ENCODE measurements around the gene DMRT1.

DNA sequence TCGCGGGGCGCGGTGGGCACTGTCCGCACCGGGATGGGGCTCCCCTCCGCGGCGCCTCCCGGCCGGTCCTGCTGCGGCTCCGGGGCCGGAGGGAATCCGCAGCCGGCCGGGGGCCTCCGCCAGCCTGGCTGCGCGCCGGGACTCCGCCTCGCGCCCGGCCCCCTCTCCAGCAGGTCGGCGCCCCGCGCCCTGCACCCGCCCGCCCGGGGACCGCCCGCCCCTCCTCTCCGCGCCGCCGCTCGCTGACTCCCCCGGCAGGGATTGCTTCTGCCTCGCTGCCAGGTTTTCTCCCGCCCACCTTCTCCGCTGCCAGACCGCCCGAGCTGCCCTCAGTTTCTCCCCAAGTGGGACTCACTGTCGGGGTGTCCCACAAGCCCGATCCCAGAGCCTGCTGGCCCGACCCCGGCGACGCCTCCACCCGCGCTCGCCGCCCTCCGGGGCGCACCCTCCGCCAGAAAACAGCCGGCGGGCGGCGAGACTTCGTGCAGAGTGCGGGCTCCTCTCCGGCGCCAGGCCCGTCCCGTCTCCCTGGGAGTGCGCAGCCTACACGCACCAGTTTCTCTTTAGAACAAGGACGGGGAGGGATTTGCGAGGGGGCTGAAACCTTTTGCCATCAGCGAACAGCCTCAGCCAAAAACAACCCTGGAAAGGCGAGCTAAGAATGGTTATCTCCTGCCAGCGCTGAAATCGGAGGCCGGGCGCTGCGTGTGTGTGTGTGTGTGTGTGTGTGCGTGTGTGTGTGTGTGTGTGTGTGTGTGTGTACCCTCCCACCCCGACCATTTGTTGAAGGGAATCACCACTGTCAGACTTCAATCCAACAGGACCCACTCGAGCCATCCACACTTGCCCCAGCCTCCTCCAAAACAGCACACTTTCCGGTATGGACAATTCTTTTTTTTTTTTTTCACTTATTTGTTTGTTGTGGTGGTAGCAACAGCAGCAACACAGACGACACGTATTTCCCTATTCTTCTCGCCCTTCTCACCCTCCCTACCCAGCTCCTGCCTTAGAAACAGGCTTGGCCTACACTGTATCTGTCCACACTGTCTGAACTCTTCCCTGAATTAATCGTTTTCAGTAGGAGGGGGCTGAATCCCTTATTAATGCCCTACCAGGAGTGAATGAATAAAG is 44.4 kb upstream of the WASHC1 start:
- RRBS, result 3% methylated on average over 15 of the region's 87 CpGs

DNA sequence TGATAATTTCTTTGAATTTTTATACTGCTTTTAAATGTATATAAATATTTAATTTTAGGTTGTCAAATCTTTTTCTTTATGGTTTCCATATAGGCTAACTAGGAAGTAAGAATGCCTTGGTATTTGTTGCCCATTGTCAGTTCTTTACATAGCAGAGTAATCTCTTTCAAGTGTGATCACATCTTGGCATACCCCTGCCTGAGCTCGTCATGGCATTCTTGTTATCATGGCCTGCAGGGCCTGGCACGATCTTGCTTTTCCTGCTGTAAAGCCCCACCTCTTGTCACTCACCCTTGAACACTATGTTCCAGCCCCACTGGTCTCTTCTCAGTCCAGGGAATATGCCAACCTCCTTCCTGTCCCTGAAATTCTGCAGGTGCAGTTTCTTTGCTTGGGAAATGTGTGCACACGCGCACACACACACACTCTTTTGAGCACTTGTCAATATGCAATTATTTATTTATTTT is 86.8 kb downstream of the KANK1 start:
- RRBS, result no CpG with 5 or more reads among the region's 4 CpGs

DNA sequence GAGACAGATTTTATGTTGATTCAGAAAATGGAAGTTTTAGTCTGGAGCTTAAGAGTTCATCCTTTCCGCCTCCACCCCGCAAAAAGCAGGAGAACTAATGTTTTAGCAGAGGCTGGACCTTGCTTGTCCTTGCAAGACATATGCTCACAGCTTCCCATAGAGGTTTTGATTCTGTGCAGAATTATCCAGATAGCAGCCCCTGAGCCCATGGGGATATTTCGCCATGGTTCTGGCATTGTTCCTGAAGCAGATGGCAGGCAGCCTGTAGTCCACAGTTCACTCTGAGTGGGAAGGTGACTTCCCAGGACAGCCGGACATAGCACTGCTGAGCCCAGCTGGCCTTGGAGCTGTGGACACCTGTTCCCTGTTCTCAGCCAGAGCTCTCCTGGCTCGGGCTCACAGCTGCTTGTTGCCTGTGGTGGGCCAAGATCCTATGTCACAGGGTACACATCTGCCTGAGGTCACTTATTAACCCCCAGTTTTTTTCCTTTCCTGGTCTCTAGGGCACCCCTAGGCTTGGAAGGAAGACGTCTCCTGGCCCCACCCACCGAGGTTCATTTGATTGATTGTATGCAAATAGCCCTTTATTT is 96.7 kb upstream of the DMRT1 start:
- RRBS, result no CpG with 5 or more reads among the region's 7 CpGs

- RRBS, result no CpG with 5 or more reads among the region's 5 CpGs
Measured at GRCh38 chr9:752377-752643, 89.2 kb upstream of the DMRT1 start.

- RRBS, result no CpG with 5 or more reads among the region's 7 CpGs
Measured at GRCh38 chr9:818071-818687, 23.3 kb upstream of the DMRT1 start.

DNA sequence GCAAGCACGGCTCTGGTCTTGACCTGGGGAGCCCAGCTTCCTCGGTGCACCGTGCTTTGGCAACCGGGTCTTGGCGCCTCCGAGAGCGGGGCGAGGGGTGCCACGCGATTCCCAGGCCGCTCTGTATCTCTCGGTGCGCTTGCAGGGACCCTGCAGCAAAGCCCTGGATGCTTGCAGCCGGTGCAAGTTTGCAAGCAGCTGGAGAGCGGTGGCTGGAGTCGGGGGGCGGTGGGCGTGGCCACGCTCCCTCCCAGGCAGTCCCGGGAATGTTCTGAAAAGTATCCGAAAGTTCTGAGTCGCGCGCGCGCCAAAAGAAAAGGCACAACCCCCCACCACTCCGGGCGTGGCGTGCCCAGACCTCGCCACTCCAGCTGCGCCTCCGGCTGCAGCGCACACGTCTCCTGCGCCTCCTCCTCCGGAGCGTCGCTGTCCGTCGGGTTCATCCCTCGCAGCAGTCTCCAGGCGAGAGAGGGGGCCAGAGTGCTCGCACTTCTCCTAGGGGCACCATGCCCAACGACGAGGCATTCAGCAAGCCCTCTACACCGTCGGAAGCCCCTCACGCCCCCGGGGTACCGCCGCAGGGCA is at the start of gene DMRT1:
TSS of gene DMRT1 (plus strand) at position 365 of the 585 bp plus-strand sequence.
- RRBS, result 4% methylated on average over 31 of the region's 51 CpGs

DNA sequence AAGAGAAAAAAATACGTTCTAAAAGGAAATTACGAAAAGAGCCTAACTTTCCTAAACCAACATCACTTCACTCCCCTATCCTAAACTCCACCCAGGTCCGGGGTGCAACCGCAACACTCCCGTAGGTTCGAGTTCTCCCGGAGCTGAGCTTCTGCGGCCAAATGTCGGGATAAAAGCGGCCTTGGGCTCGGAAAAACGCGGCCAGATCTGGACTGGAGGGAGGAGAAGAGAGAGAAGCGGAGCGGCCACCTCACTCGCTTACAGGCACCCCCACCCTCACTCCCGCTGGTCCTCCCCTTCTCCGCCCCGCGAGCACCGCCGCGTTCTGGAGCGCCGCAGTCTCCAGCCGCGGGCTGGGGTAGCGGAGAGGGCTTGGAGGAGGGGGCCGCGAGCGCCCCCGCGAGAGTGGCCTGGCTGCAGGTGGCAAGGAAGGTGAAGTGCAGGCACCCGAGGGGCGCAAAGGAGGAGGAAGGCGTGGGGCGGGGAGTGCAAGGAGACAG is 340 bp upstream of the DMRT3 start:
- RRBS, result 6% methylated on average over 4 of the region's 37 CpGs

GRCh38 chr9:2056482-2056840 is 41.3 kb downstream of the SMARCA2 start:
- RRBS, result no CpG with 5 or more reads among the region's 13 CpGs

- RRBS, result no CpG with 5 or more reads among the region's 1 CpG
Measured at GRCh38 chr9:2125842-2126211, 110.7 kb downstream of the SMARCA2 start.

GRCh38 chr9:2172646-2173025 is 157.5 kb downstream of the SMARCA2 start:
- RRBS, result no CpG with 5 or more reads among the region's 8 CpGs

DNA sequence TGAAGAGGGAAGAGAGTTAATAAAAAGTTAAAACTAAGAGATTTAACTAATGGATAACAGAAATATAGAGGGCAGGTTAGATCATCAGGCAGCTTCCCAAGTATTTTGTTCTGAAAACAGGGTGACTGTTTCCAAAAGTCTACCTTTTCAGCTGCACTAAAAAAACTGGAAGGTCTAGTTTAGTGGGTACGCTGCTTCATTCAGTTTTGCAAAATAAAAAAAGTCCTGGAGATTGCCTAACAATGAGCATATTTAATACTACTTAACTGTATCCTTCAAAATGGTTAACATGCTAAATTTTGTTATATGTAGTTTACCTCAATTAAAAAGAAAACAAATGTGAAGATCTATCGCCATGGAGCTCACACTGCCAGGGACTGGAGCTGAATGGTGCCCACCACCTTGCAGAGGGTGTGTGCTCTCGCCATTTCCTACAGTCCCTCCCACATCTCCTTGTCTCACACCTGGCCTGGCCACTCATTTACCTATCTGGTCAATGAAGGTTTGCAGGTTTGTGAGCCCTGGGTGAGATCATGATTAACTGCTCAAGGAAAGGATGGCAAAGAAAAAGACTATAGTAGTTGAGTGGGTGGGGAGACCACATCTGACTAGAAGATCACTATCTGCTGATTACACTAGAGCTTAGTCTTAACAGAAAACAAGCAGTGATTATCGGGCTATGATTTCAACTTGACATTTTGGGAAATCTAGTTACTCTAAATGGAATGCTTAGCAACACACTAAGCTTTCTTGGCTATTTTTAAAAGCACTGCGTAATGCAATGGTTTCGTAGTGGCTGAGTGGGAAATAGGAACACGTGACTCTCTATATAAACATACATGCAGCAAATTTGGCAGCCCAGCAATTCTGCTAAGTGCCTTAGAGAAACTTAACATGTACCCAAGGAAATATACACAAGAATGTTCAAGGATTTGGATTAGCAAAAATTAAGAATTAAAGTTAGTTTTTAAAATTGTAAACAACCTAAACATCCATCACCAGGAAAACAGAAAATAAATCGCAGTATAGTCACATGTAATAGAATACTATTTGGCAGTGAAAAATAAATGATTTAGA is 27.4 kb downstream of the PUM3 start:
- RRBS, result no CpG with 5 or more reads among the region's 8 CpGs

GRCh38 chr9:2838297-2838837 is 5.5 kb downstream of the PUM3 start:
- RRBS, result no CpG with 5 or more reads among the region's 1 CpG

GRCh38 chr9:3434115-3435021 is 91.4 kb downstream of the RFX3 start:
- RRBS, result no CpG with 5 or more reads among the region's 6 CpGs

DNA sequence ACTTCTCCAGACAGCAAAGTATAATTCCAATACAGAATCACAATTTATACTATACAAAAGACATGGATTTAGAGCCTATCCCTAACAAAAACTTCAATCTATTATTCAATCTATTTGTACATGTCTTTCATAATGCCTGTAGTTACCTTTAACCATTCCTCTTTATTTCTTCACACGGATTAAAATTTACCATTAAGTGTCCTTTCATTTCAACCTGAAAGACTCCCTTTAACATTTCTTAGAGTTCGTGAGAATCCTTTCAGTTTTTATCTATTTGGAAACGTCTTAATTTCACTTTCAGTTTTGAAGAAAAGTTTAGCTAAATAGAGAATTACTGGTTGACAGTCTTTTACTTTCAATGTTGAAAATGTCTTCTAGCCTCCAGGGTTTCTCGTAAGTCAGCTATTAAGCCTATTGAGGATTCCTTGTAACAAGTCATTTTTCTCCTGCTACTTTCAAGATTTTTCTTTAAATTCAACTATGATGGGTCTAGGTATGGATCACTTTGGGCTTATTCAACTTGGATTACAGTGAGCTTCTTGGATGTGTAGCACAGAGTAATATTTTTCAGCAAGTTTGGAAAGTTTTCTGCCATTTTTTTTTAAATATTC is 48.6 kb downstream of the RFX3 start:
- RRBS, result no CpG with 5 or more reads among the region's 4 CpGs

GRCh38 chr9:3508145-3508941 is 17.5 kb downstream of the RFX3 start:
- RRBS, result no CpG with 5 or more reads among the region's 5 CpGs

- RRBS, result no CpG with 5 or more reads among the region's 3 CpGs
Measured at GRCh38 chr9:3840574-3840803, 314.7 kb upstream of the RFX3 start.

DNA sequence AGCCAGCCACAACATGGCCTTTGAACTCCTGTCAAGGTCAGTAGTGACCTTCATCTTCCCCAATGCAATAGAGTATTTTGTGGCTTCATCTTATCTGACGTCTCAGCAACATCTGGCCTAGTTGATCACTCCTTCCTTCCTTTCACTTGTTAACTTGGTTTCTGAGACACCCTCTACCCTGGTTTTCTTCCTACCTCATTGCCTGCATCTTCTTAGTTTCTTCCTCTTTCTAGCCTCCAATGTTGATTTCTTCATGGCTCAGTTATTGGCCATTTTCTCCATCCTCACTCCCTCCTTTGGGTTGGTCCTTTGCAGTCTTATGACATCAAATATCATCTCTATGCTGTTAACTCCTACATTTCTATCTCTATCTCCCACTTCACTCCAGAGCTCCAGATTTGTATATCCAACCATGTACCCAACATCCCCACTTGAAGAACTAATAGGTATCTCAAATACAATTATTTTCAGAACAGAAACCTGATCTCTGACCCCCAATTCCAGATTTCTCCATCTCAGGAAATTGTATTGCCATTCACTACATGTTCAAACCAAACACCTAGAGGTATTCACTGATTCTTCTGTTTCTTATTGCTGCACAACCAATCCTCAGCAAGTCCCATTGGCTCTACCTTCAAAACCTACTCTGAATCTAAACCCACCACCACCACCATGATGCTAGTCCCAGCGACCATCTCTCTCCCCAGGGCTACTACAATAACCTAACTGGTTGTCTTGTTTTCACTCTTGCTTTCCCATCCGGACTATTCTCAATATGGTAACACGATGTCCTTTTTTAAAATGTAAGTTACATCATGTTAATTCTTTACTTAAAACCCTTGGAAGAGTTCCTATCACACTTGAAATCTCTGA is 36.0 kb downstream of the GLIS3 start:
- RRBS, result no CpG with 5 or more reads among the region's 4 CpGs

DNA sequence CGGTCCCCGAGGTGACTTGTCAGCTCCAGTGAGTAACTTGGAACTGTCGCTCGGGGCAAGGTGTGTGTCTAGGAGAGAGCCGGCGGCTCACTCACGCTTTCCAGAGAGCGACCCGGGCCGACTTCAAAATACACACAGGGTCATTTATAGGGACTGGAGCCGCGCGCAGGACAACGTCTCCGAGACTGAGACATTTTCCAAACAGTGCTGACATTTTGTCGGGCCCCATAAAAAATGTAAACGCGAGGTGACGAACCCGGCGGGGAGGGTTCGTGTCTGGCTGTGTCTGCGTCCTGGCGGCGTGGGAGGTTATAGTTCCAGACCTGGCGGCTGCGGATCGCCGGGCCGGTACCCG is 1.4 kb downstream of the GLIS3 start:
- RRBS, result 6% methylated on average over 15 of the region's 31 CpGs

GRCh38 chr9:4430852-4431246 is 59.4 kb upstream of the SLC1A1 start:
- RRBS, result no CpG with 5 or more reads among the region's 2 CpGs

GRCh38 chr9:4550605-4551472 is 60.6 kb downstream of the SLC1A1 start:
- RRBS, result no CpG with 5 or more reads among the region's 4 CpGs